Islet of Langerhans (tissue), 1 donor: Measurements from ENCODE around the gene FNDC11.

- RRBS = 9% methylated on average over 5 of the region's 18 CpGs
These were observed 295 bp upstream of the NKAIN4 start for GRCh38 chr20:63254672-63254843.

DNA sequence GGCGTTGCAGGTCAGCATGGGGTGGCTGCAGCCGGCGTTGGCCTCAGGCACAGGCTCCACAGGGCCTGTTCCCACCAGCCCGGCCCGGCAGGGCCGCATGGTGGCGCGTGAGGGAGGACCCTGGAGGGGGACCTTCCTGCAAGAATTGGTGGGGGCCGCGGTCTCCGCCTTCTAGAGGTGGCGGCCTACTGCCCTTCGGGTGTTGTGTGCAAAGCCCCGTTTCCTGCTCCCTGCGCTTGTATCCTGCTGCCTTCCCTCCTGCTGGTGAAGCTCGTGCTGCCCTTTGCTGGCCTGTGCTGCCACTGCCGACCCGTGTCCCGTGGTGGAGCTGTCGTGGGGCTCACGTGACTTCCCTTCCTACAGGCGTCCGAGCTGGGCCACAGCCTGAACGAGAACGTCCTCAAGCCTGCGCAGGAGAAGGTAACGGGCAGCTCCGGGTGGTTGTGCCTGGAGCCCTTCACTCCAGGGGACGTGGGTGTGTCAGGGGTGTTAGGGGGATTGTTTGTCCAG, 8.4 kb upstream of the COL20A1 start:
- RRBS = 70% methylated on average over 3 of the region's 29 CpGs

DNA sequence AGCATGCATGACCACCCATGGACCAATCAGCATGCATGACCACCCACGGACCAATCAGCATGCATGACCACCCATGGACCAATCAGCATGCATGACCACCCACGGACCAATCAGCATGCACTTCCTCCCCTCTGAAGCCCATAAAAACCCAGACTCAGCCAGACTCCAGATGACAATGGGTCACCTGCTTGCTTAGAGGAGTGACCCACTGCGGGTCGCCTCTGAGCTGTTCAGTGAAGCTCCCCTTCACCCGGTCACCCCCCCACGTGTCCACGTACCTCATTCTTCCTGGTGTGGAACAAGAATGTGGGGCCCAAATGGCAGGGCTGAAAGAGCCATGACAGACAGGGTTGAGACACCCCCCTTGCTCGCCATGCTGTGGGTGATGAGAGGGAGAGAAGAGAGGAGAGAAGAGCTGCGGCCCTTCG, 18.8 kb upstream of the CHRNA4 start:
- RRBS = no CpG with 5 or more reads among the region's 10 CpGs

- RRBS = no CpG with 5 or more reads among the region's 30 CpGs
These were observed 38.8 kb downstream of the KCNQ2 start for GRCh38 chr20:63433598-63434188.

DNA sequence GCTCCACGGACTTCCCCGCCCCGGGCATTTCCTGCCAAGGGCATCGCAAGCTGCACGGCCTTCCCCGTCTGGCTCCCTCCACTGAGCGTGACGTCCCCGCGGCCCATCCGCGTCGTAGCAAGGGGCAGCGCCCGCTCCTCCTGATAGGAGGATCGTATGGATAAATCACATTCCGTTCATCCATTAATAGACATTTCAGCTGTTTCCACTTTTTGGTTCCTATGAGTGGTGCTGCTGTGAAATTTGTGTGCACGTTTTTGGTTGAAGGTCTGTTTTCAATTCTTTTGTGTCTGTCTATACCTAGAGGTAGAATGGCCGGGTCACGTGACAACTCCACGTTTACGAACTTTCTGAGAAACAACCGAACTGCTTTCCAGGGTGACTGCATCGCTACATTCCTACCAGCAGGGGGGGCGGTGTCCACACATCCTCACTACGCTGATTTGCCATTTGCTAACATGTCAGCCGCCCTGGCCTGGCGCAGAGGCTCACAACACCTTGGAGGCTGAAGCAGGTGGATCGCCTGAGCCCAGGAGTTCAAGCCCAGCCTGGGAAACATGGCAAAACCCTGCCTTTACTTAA, 37.7 kb downstream of the KCNQ2 start:
- RRBS = no CpG with 5 or more reads among the region's 29 CpGs

DNA sequence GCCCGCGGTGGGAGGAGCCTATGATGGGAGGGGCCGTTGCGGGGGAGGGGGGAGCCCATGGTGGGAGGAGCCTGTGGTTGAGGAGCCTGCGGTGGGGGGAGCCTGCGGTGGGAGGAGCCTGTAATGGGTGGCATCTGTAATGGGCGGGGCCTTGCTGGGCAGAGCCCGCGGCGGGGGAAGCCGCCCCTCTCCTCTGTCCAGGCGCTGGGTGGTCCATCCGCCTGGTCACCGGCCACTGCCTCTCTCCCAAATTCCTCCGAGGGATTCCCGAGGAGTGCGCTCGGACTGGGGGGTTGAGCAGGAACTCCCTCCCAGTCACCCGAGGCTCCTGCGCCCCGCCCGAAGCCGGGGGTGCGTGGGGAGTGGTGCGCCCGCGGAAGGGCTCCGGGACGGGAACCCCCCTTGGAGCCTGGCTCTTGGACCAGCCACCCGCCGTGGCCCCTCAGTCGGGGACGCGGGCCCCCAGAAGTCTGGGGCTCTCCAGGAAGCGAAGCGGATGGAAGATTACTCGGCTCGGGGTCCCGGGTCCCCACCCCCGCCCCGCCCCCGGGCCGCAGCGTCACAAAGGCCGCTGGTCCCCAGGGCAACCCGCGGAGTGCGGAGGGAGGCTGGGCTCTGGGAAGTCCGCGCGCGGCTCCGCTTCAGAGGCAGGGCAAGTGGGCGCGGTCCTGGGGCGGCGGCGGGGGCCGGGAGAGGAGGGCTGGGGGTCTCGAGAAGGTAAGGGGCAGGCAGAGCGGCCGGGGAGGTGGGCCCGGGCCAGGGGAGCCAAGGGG, at the start of gene FNDC11:
FNDC11 (plus strand) TSS at position 605 of the 773 bp plus-strand sequence.
- RRBS = 9% methylated on average over 11 of the region's 63 CpGs

DNA sequence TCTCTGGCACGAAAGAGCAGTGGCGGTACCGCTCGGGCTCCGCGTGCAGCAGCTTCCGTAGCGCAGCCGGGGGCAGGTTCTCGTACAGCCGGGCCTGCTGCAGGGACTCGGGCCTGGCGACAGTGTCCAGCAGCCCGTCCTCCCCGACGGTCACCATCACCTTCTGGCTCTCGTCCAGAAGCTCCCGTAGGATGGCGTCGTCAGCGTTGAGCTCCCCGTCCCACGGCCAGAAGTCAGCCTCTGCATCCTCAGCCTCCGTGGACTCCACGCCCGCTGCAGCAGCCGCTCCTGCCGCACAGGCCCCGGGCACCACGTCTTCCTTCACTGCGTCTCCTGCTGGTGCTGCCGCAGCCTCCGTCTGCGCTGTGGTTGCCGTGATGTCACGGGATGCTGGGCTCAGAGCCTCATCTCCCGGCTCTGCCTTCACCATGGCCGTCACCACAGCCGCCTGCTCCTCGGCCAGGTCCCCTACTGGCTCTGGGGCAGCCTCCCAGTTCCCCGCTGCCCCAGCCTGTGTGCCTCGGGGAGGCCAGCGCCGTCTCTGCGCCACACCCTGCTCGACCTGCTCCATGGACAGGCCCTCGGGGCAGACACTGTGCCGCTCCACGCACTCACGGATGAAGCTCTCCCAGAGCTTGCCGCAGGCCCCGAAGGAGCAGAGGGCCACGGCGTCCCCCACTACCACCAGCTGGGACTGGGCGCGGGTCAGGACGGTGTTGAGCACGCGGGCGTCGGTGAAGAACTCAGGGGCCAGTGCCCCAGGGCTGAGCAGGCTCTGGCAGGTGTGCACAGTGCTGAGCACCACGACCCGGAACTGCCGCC, 8.4 kb downstream of the HELZ2 start:
- RRBS = 98% methylated on average over 4 of the region's 64 CpGs

DNA sequence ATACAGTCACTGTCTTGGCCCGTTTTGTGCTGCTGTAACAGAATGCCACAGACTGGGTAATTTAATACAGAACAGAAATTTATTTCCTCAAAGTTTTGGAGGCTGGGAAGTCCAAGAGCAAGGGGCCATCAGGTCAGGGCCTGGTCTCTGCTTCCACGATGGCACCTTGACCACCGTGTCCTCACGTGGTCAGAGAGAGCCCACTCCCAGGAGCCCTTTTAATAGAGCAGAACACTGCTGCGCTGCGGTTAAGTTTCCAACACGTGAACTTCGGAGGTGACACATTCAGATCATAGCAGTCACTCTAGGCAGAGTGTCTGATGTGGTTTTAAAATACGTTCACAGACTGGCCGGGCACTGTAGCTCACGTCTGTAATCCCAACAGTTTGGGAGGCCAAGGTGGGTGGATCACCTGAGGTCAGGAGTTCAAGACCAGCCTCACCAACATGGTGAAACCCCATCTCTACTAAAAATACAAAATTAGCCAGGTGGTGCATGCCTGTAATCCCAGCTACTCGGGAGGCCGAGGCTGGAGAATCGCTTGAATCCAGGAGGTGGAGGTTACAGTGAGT, 8.9 kb upstream of the GMEB2 start:
- RRBS = no CpG with 5 or more reads among the region's 14 CpGs

DNA sequence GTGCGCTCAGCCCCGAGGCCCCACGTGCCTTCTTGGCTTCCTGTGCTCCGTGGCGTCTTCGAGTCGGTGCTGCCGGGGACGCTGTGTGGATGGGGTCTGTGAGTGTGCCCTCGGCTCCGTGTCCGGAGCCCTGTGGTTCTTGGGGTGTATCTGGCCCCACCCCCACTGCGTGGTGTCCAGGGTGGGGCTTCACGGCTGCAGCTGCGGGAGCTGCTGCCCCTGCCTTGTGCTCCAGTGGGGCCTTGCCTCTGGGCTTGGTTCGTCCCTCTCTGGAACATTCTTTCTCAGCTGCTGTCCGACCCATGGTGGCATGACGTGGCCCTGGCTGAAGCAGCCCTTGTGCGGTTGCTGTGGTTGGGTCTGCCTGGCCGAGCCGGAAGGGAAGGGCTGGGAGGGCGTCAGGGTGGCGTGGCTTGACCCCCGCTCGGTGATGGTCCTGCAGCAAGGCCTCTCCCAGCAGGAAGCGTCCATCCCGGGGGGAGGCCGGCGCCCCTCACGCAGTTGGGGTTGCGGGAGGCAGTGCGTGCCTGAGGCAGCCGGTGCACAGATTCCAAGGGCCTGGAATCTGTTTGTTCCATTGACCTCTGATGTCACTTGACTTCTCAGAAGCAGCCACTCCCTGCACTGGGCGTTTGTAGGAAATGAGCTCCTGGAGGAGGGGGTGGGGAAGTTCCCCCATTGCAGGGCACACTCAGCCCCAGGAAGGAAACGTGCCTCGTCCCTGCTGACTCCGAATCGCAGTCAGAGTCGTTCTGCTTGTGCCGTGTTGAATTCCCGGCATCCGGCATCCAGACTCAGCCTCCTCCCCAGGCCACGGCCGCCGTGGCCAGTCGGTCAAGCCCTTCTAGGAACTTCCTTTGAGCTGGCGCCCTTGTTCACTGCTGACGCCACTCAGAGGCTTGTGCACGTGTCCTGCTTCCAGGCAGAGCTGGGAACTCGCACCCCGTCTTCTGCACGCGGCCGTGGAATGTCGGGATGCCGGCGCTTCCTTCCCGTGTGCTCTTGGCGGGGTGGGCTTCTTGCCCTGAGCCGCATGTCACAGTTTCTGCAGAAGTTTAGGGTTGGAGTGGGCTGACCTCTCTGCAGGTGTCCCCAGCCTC, 9.8 kb upstream of the TNFRSF6B start:
- RRBS = 76% methylated on average over 20 of the region's 60 CpGs

- RRBS = 93% methylated on average over 6 of the region's 42 CpGs
These were observed 7.3 kb downstream of the SLC2A4RG start for GRCh38 chr20:63746851-63747384.

- RRBS = no CpG with 5 or more reads among the region's 22 CpGs
These were observed 43.8 kb downstream of the ZBTB46 start for GRCh38 chr20:63787115-63787753.

DNA sequence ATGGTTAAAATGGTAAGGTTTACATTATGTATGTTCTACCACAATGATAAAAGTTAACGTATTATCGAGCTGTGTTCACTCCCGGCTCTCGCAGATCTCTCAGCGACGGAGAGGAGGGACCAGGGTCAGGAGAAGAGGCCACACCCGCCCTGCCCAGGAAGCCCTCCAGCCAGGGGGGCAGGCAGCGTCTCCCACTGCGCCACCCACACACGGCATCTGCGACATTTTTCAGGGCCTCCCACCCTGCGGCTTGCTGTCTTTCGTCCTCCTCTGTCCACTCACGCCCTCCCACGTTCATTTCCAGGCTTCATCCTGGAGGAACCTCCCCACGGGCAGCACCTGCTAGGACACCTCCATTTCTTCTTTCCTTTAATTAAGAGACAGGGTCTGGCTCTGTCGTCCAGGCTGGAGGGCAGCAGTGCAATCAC, 43.3 kb downstream of the ZBTB46 start:
- RRBS = no CpG with 5 or more reads among the region's 17 CpGs

GRCh38 chr20:63857290-63857848, 3.9 kb upstream of the ABHD16B start:
- RRBS = no CpG with 5 or more reads among the region's 9 CpGs

- RRBS = no CpG with 5 or more reads among the region's 9 CpGs
These were observed 3.3 kb upstream of the ABHD16B start for GRCh38 chr20:63857955-63858343.

DNA sequence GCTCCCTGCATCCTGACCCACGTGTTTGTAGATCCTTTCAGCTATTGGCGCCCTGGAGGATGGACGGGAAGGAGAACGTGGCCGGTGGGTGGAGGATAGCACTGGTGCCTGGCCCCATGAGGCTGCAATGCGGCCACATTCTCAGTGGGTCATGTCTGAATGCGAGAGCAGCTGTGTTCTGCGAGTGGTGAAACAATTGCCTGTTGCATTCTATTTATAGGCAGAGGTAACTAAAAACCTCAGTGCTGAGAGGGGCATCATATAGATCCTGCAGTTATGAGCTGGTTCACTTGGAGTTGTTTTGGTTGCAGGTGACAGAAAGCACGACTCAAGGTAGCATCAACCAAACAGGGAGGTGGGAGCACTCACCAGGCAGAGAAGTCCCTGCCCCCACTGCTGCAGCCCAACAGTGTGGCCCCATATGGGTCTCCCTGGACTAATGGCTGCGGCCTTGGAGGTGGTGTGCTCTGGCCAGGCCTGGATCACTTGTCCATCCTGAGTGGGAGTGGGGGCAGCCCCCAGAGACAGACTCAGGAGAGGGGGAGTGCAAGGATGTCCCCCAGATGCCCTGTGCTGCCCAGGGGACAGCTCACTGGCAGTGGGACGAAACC, 13.2 kb downstream of the TPD52L2 start:
- RRBS = no CpG with 5 or more reads among the region's 11 CpGs

- RRBS = no CpG with 5 or more reads among the region's 8 CpGs
These were observed 12.2 kb upstream of the DNAJC5 start for GRCh38 chr20:63882648-63883157.

GRCh38 chr20:63914845-63915360, 20.0 kb downstream of the DNAJC5 start:
- RRBS = no CpG with 5 or more reads among the region's 10 CpGs

- RRBS = 54% methylated on average over 19 of the region's 44 CpGs
These were observed 17.8 kb downstream of the UCKL1 start for GRCh38 chr20:63938425-63938877.

GRCh38 chr20:63938878-63939168, 17.4 kb downstream of the UCKL1 start:
- RRBS = 91% methylated on average over 10 of the region's 26 CpGs

GRCh38 chr20:63940129-63940913, 15.9 kb downstream of the UCKL1 start:
- RRBS = 96% methylated on average over 7 of the region's 53 CpGs